GM23248 (cell line): ENCODE results near the gene MASTL.

DNA sequence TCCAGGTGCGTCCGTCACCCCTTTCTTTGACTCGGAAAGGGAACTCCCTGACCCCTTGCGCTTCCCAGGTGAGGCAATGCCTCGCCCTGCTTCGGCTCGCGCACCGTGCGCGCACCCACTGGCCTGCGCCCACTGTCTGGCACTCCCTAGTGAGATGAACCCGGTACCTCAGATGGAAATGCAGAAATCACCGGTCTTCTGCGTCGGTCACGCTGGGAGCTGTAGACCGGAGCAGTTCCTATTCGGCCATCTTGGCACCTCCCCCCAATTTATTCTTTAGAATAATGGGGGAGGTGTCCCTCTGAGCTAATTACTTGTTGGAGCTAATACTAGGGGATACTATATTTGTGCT lies 78.3 kb downstream of the GPR158 start:
- RAMPAGE, long total RNA, result no peak

DNA sequence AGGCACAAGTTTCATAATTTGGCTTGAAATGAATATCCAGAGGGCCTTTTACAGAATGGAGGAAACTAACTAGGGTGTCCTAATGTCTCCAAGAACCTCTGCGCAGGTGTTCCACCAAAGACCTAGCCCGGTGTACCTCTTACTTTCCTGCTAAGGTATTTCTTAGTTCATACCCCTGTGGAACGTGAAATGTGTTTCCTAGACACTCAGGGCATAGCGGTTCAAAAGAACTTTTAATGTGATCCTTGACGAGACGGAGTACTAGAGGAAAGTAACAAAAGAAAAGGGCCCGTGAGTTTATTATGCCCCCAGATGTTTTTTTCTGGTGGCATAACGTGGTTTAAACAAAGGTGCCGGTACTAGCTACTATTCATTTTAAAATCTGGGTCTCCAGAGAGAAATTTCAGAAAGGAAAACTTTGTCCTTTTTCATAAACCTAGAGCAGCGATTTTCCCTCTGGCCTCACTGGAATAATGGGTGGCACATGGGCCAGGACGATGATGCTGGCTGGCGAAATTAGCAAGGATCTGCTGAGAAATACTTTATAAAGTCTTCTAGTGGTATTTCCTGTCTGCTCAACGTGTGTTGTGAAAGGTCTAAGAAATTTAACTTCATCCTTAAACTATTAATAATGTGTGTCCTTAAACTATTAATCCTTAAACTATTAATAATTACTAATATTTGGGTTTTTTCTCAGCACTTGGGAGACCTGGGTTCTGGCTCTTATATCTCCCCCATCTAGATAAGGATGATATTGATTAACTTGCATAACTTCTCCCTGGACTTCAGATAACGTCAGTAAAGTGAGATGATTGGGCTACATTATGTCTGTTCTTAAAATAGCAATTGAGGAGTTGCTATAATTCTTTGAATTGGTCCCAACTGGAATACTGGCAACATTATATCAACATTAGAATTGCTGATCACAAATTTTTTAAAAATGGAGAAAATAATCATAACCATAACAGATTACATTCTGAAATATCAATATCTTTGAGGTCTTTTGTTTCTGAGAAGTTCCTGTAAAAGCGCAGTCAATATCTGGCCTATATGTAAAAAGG lies 1.6 kb downstream of the APBB1IP start:
- RAMPAGE, long total RNA, result no peak

DNA sequence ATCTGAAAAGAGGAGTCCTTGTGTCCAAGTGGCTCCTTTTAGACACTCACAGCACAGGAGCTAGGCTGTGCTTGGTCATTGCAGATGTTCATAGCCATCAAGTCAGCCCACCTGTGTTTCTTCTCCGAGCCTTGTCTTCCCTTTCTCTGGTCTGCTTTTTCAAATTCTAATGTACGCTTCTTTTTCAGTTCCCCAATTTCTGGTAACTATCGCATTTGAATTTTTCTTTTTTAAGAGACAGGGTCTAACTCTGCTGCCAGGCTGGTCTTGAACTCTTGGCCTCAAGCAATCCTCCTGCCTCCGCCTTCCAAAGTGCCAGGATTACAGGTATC lies 18.9 kb downstream of the APBB1IP start:
- RAMPAGE, long total RNA, result no peak

- RAMPAGE, long total RNA, result no peak
These were observed 48.9 kb downstream of the APBB1IP start for GRCh38 chr10:26486922-26487459.

GRCh38 chr10:26574722-26575297 lies 122.7 kb upstream of the PDSS1 start:
- RAMPAGE, long total RNA, result no peak

GRCh38 chr10:26637369-26638047 lies 60.0 kb upstream of the PDSS1 start:
- RAMPAGE, long total RNA, result no peak

DNA sequence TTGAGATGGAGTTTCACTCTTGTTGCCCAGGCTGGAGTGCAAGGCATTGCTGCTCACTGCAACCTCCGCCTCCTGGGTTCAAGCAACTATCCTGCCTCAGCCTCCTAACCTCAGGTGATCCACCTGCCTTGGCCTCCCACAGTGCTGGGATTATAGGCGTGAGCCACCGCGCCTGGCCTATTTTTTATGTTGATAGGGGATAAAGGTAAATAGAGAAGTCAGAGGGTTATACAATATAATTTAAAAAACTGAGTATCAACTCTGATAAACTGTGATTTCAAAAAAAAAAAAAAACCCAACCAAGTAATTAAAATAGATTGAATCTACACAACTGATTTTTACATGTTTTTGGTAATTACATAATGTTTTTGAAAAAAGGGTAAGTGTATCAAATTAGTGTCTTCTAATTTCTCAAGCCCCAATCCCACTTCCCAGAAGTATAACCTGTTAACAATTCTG lies 17.4 kb downstream of the YME1L1 start:
- RAMPAGE, long total RNA, result no peak

- RAMPAGE, long total RNA, result no peak
These were observed at the start of gene MASTL for GRCh38 chr10:27154811-27155525. Gene MASTL (plus strand): TSS chr10:27155352.

DNA sequence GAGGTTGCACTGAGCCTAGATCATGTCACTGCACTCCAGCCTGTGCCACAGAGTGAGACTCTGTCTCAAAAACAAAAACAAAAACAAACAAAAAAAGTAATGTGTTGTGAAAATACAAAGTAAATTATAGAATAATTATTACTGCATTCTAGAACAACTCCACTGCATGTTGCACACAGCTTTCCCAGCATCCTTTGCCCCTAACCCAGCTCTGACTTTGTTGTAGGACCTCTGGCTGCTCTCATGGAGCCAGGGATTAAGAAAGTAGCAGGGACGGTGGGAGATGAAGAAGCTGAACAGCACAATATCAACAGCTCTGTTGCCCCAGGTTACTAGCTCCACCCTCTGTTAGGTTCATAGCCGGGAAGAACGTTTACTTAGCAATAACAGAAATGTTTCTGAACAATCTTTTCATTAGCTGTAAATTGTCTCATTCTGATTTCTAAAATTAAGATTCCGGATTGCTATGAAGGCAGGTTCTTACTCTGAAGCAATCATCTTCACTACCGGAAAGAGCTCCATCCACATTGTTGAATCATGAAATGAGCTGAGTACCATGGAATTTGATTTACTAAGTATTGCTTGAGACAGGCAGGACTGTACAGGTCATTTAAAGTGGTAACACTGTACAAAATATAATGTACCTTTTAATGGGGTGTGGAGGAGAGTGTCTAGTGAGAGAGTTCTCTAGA lies 21.1 kb upstream of the RAB18 start:
- RAMPAGE, long total RNA, result no peak

GRCh38 chr10:27524712-27525289 lies 20.7 kb downstream of the RAB18 start:
- RAMPAGE, long total RNA, result no peak

GRCh38 chr10:27525799-27526071 lies 21.6 kb downstream of the RAB18 start:
- RAMPAGE, long total RNA, result no peak

DNA sequence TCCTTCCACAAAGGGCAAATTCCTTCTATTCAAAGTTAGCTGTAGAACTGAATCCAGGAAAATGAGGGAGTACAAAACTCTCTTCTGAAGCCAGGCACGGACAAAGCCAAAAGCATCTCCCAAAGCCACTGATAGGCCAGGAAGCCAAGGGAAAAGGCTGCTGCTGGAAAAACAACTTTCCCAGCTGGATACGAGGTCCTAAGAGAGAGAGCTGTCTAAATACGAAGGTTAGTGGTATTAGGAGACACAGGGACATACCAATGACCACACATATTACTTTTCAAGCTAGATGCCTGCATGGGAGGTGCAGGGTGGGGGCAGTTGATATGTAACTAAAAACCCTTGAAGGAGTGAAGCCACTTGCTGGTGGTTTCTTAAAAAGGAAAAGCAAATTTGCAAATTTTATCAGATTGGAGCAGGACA lies 43.5 kb downstream of the MKX start:
- RAMPAGE, long total RNA, result no peak

DNA sequence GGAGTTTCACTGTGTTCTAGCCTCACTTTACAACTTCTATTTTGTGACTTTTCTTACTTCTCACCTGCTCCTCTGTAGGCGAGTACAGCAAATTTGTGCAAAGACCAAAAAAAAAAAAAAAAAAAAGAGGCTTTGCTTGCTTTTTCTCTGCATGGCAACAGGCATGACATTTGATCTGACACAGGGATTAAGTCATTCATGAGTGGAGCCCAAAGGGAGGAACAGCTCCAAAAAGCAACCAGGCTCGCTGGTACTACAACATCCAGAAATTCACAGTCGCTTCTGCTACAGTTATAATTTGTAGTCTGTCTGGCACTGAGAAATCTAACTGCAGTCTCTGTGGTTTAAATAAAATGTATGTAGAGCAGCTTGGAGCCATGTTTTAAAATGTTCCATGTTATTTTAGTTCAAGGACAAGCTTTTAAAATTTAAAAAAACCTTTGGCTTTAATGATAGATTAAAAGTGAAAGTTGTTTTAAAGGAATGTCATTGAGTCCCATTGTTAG lies 31.7 kb downstream of the MKX start:
- RAMPAGE, long total RNA, result no peak

DNA sequence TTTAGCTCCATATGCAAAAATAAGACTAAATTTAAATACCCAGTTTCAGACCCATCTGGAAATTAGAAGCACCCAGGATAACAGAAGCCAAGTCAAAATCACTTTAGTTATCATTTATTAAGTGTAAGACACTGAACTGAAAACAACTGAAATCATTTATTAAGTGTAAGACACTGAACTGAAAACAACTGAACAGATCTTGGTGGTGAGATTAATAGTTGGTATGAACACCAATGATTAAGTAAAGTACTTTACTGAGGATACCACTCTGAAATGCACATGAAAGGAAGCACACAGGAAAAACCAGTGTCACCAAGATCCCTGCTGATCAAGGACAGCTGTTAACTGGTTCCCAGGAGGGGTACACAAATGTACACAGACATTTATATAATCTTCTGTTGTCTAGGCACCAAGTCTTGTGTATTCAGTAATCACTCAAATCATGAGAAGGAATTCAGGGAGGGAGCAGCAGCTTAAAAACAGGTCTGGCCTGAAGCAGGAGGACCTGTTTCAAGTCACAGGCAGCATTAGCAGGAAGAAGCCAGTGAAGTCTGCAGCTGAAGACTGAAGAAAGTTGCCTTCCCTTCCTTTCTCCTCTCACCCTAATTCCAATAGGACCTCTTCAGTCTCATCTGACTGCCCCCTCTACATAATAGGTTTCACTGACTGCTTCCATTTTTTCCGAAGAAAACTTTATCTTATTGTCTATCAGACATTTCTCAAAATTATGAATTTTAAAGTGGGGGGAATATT lies 18.8 kb downstream of the MPP7 start:
- RAMPAGE, long total RNA, result no peak

DNA sequence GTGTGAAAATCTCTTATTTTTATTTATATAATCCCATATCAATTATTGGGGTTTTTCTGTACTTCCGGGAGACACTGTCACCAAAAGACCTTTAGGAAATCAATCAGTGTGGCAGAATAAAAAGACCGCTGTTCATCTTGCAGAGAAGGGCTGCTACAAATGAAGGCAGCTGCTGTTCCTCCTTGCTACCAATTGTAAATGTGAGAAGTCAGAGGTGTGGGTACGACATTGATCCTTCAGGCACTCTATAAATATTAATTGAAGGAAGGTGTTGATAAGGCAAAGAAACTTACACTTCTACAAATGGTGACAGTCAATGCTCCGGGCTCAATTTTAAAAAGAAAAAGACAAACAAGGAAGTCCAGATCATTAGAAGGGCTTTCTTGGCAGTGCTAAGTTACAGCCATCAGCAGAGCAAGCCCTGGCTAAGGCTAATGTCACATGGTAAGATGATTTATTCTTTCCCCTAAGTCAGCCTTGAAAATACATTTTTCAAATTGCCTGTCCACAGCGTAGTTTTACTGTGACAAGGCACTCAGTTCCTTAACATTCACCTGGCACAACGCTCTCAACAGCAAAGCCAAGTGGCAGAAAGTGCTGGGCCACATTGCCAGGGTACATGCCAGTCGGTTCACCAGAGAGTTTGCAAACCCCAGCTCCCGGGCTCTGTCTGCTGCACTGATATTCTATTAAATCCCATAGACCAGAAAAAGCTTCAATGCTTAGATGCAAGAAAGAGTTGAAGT lies 23.5 kb upstream of the MPP7 start:
- RAMPAGE, long total RNA, result no peak

DNA sequence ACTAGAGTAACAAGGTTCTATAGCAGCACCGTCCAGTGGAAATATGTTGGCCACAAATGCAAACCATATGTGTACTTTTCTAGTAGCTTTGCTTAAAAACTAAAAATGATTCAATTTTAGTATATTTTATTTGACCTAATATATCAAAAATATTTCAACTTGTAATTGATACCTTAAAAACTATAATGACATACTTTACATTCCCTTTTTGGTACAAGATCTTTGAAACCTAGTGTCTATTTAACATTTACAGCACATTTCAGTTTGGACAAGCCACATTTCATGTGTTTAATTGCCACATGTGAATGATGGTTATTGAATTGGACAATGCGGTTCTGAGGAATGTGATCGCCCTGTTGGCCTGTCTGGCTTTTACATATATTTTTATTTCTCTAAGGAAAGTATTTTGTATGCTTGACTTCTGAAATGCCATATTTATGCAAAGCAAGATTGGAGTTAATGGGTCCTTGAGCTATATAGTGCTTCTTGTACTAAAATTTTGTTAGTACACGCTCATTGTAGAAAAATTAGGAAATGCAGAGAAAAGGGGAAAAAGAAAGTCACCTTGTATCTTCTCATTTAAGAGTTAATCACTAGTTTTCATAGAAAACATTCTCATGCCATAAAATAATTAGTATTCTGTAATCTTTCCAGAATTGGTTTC lies 10.4 kb downstream of the WAC start:
- RAMPAGE, long total RNA, result no peak

- RAMPAGE, long total RNA, result no peak
These were observed 4.8 kb downstream of the BAMBI start for GRCh38 chr10:28681954-28682593.

GRCh38 chr10:28940480-28940958 lies 263.2 kb downstream of the BAMBI start:
- RAMPAGE, long total RNA, result no peak

DNA sequence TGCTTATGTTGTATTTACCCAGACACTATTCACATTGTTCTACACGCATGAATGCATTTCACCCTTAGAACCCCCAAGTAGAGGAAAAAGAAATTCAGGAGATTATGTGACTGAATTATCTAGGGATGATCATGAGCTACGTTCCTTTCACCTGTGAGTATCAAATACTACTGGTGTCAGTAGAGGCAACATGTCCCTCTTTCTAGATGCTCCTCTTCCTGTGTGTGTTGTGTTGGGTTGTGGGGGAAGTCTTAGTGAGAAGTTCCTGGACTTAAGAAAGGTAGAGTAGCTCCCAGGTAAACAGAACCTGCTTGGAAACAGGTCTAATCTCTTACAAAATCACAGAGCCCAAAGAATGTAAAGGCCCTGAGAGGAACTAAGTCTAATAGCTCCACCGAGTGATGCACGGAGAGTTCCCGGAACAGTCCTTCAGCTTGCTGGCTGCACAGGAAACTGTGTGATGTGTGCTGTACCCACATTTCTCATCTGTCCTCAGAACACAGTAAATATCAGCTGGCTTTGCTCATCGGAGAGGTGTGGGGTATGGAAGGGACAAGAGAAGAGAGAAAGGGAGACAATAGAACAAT lies 182.7 kb upstream of the LYZL1 start:
- RAMPAGE, long total RNA, result no peak

DNA sequence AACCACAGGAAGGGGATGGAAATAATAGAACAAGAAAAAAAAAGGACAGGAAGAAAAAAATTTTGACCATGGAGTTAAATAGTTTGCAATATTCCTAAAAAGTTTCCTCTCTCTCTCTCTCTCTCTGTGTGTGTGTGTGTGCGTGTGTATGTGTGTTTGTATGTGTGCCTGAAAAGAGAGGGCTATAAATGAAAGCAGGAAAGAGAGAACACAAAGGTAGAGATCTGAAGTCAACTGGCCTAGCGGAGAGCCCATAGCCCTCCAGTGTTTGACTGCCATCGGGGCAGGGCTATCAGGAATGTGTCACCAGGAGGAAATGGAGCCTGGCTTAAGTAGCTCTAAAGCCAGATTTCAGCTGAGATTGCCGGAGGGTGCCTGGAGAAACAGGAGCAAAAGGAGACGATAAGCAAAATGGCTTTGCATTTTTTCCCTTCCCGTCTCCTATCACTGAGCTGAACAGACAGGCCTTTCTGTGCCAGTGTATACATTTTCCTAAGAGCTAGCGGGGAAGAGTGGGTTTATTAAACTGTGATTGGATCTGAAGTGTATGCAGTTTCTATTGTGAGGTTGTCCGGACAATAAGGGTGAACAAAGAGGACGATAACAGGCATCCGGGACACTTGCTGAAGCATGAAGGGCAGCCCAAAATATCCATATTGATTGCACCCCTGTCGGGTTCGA lies 175.7 kb upstream of the LYZL1 start:
- RAMPAGE, long total RNA, result no peak